Jurkat, Clone E6-1 (cell line): ENCODE data around the genes LNX1 and CLOCK.

GRCh38 chr4:53476694-53477306 lies 99.4 kb downstream of the FIP1L1 start:
- RRBS, result no CpG with 5 or more reads among the region's 9 CpGs

DNA sequence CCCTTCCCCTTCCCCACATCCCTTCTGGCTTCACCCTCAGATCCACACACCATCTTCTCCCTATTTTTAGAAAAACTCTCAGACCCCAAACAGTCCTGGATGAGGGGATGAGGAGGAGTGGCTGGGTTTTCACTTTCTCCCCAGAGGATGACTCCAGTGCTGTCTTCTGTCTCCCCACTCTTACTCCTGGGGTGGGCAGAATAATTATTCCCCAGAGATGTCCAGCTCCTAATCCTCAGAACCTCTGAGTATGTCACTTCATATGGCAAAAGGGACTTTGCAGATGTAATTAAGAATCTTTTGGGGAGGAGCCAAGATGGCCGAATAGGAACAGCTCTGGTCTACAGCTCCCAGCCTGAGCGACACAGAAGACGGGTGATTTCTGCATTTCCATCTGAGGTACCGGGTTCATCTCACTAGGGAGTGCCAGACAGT lies 26.9 kb downstream of the LNX1 start:
- RRBS, result no CpG with 5 or more reads among the region's 4 CpGs

GRCh38 chr4:53591271-53591998 lies at the start of gene LNX1:
Gene LNX1 (minus strand): TSS chr4:53591486.
- RRBS, result no CpG with 5 or more reads among the region's 19 CpGs

DNA sequence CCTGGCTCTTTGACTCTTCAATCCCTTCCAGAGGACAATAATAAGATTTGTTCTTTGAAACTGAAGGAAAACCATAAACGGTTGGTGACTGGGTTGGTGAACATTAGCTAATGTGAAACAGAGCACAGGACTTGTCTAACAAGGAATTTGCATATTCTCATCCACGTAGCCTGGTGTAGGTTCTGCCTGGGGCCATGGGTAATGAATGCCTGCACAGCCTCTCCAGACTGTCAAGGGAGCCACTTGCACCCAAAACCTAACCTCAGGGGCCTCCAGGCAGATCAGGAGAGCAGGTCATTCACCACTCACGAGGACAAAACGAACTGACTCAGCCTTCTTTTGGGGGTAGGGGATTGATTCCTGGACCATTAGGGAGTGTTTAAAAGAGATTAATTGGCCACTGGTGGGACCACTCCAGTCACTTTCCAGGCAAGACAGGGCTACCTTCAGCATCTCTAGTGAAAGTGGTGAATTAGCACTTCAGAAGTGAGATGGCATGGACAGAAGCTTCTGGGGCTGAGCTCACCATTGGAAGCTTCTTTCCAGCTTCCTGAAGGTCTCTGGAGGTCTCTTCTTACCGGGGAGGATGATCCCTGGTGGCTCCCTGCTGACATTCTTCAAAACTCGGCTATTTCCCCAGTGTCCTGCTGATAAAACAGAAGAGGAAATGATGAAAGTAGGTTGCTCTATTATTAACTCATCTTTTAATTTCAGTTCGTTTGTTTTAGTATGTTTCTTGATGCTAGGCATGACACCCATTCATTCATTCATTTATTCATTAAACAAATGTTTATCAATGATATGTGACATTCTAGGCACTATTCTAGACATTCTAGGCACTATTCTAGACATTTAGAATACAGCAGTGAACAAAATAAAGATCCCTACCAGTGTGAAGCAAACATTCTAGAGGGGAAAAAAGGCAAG lies 104.5 kb upstream of the LNX1 start:
- RRBS, result no CpG with 5 or more reads among the region's 7 CpGs

GRCh38 chr4:54217542-54217992 lies 11.5 kb upstream of the PDGFRA start:
- RRBS, result no CpG with 5 or more reads among the region's 17 CpGs

DNA sequence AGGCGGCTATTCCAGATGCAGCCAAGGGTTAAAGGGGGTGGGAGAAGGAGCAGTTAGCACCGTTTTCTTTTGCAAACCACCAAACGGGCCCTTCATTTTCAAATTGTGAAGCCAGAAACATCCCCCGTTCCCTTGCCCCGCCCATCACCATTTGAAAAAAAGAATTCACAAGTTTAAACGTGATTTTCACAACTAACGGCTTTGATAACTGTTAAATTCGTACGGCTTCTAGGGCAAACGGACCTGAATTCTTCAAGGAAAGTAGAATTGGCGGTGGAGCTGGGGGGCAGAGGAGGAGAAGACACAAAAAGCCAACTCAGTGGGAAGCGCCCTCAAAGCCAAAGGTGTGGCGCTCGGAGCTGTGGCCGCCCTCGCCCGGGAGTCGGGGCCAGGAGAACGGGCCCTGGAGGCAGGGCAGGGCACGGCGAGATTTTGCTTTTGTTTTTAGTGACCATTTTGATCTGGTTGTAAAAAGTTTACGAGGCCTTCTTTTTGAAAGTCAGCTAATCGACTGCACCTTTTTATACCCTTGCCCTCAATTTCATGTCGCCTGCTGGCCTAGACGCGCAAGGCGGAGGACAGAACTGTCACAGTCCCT lies 3.2 kb upstream of the PDGFRA start:
- RRBS, result no CpG with 5 or more reads among the region's 27 CpGs

DNA sequence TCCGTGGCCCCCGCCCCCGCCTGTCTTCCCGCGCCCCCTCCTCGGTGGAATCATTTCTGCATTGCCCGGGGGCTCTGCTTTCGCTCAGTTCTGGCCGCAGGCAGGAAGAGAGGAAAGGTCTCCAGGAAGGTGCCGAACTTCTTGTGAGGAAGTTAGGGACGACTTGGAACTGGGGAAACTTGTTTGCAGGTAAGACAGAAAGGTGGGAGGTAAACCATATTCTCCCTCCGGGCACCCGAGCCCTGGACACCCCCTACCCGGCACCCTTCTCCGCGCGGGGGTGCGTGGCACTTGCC lies 1.3 kb downstream of the PDGFRA start:
- RRBS, result no CpG with 5 or more reads among the region's 18 CpGs

- RRBS, result no CpG with 5 or more reads among the region's 27 CpGs
Observed at GRCh38 chr4:54539410-54540064, 118.2 kb upstream of the KIT start.

- RRBS, result 21% methylated on average over 29 of the region's 92 CpGs
Observed at GRCh38 chr4:54658236-54659285, 804 bp downstream of the KIT start.

DNA sequence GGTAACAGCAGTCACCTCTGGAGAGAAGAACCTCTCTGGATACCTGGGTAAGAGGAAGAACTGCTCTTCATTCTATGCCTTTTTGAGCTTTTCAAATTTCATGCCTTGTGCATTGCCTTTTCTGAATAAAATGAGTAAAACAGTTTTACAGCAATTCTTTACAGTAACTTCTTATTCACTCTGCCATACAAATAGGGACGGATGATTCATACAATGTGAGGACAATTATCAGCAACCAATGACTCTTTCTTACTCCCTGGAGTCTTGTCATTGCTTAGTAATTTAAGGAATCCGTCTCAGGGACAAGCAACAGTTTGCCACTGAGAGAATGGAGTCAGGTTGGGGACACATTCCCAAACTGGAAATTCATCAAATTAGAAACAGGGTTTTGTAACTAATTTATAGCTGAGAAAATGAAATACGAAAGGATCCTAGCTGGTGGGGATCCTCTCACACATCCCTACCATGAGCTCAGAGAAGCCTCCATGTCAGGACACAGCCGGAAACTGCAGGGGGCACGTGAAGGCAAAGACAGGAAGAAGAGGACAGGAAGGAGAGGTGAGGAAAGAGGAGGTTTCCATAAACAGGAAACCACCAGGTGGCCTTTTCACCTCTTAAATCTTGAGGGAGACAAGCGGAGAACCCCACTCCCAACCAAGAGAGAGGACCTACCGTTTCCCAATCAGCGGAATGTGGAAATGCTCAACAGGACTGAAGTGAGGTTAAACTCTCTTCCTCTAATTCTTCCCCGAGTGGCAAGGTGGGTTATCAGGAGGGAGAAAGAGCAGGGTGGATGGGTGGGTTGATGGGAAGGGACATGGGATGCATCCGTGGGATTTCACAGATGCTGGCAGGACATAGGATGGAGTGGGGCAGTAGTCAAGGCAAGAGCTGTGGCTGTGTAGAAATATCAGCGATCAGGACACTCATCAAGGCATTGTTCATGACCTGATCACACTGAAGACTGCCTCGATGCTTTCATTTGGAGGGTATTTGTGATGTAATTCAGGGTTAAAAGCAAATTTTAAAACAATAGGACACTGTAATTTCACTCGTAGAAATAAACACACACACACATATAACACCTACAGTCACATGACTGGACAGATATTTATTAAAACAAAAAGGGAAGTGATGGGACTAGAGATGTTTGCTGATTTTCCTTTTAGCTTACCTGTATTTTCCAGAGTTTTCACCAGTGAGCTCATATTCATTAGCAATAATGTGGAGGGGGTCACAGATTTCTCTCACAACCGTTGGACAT lies 50.7 kb upstream of the KDR start:
- RRBS, result no CpG with 5 or more reads among the region's 14 CpGs

GRCh38 chr4:55398423-55399564 lies 3.0 kb downstream of the TMEM165 start:
- RRBS, result no CpG with 5 or more reads among the region's 6 CpGs

- RRBS, result no CpG with 5 or more reads among the region's 4 CpGs
Observed at GRCh38 chr4:55406978-55407450, 11.3 kb downstream of the TMEM165 start.

DNA sequence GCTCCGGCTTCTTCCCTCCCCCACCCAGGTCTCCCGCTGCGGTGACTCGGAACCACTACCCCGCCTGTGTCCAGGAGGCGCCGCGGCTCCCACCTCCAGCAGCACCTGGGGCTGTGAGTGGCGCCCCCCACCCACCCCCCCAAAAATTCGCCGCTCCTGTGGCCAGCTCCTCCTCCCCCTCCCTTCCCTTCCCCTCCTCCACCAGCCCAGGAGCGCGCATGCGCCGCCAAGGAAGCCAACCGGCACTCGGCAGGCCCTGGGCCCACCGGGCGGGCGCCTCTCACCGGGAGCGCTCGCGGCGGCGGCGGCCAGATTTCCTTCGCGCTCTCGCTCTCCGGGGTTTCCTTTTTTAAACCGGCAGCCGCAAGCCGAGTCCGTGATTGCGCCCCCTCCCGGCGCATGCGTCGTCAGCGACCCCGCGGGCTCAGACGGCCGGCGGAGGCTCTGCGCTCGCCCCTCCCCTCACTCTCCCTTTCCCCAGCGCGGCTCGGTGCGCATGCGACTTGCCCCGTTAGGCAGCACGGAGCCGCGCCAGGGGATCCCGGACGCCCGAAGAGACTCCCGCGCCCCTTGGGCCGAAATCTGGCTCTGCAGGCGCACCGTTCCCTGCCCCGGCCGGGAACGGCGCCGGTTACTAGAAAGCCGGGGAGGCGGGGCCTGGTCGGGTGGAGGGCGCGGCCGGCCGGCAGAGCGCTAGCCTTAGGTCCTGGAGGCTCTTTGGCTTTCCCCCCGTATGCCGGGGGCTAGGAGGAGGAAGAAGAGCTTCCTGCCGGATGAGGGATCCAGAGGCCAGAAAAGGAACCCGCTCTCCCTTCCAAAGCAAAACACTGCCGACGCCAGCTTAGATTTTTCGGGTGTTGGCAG lies at the start of gene CLOCK:
Gene CLOCK (minus strand): TSS at position 412 of the 864 bp plus-strand sequence.
- RRBS, result 2% methylated on average over 47 of the region's 85 CpGs

GRCh38 chr4:55609239-55609936 lies 17.3 kb upstream of the PDCL2 start:
- RRBS, result no CpG with 5 or more reads among the region's 6 CpGs

- RRBS, result no CpG with 5 or more reads among the region's 5 CpGs
Observed at GRCh38 chr4:56658244-56658797, 22.8 kb downstream of the HOPX start.

DNA sequence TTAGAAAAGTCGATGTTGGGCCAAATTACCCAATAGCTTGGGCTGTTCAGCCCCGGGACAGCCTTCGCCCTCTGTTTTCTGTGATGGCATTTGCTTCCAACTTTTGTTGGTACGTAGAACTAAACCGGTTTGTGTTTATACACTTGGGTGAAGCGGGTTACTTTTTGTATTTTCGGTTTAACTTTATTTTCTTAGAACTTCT lies 1.7 kb downstream of the REST start:
- RRBS, result 6% methylated on average over 4 of the region's 7 CpGs

DNA sequence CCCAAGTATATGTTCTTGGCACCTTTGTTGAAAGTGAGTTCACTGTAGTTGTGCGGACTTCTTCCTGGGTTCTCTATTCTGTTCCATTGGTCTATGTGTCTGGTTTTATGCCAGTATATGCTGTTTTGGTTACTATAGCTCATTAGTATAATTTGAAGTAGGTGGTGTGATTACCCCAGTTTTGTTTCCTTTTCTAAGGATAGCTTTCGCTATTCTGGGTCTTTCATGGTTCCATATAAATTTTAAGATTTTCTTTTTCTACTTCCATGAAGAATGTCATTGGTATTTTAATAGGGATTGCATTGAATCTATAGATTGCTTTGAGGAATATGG lies 635.2 kb upstream of the ADGRL3 start:
- RRBS, result no CpG with 5 or more reads among the region's 2 CpGs

DNA sequence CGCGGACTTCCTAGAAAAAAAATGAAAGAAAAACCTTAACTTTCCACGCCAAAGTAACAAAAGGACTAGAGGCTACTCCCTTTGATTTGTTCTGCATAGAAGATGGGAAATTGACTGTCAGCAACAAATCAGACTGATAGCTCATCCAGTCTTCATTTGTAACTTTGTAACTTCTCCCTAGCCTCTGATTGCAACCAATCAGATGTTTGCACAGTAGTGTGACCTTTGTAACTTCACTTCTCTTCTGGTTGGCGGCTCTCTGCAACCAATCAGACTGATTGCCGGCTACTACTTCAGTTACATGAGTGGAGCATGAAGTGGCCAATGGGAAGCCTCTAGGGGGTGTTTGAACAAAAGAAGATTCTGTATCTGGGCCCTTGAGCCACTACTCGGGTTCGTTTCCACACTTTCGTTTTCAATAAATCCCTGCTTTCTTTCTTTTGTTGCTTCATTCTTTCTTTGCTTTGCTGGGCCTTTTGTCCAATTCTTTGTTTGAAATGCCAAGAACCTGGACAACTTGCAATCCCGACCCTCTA lies 1285.8 kb downstream of the TECRL start:
- RRBS, result no CpG with 5 or more reads among the region's 9 CpGs

DNA sequence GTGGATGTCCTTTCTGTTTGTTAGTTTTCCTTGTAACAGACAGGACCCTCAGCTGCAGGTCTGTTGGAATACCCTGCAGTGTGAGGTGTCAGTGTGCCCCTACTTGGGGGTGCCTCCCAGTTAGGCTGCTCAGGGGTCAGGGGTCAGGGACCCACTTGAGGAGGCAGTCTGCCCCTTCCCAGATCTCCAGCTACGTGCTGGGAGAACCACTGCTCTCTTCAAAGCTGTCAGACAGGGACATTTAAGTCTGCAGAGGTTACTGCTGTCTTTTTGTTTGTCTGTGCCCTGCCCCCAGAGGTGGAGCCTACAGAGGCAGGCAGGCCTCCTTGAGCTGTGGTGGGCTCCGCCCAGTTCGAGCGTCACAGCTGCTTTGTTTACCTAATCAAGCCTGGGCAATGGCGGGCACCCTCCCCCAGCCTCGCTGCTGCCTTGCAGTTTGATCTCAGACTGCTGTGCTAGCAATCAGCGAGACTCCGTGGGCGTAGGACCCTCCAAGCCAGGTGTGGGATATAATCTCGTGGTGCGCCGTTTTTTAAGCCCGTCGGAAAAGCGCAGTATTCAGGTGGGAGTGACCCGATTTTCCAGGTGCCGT lies 1159.0 kb downstream of the TECRL start:
- RRBS, result no CpG with 5 or more reads among the region's 17 CpGs

DNA sequence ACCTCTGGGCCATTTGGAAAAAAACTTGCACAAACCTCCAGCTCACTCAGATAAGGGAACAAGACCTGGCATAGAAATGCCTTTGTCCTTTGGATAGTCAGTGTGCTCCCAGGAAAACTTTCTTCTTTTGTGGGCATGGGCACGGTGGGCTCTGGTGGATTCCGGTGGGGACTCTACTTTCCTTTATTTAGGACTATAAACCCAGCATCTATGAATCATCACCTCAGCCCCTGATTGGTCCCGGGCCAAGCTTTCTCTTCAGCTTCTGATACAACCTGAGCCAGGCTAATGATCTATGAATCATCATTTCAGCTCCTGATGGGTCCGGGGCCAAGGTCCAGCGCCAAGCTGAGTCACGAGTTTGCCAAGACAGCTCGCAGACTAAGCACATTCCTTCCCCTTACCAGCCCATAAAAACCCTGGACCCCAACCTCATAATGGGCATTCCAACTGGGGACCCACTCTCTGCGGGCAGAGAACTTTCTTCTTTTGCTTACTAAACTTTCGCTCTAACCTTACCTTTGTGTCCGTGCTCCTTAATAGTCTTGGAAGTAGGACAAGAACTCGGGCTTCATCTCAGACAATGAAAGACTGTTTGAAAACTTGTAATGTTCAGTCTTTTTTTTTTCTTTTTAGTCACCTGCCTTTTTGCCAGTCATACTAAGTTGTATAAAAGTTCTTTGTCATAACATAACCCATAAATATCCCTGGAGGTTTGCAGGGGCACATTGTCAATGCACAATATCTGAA lies 904.8 kb upstream of the EPHA5 start:
- RRBS, result 84% methylated on average over 3 of the region's 11 CpGs